ENCODE results near the genes SMCO1 and FBXO45.

- RRBS = no CpG with 5 or more reads among the region's 17 CpGs
CAGE:
- cytosol, long polyA plus RNA = no peak
- long polyA plus RNA = no peak
- nucleus, long polyA plus RNA = no peak
Observed at GRCh38 chr3:195970102-195970725, 61.9 kb upstream of the TNK2 start.

GRCh38 chr3:196054944-196055988 is 26.6 kb downstream of the TFRC start:
- RRBS = no CpG with 5 or more reads among the region's 19 CpGs
CAGE:
- cytosol, long polyA plus RNA = no peak
- long polyA plus RNA = no peak
- nucleus, long polyA plus RNA = no peak

GRCh38 chr3:196075012-196075450 is 6.9 kb downstream of the TFRC start:
- RRBS = no CpG with 5 or more reads among the region's 7 CpGs
CAGE:
- cytosol, long polyA plus RNA = no peak
- long polyA plus RNA = no peak
- nucleus, long polyA plus RNA = no peak

GRCh38 chr3:196135885-196136429 is 54.1 kb upstream of the TFRC start:
- RRBS = no CpG with 5 or more reads among the region's 7 CpGs
CAGE:
- cytosol, long polyA plus RNA = no peak
- long polyA plus RNA = no peak
- nucleus, long polyA plus RNA = no peak

DNA sequence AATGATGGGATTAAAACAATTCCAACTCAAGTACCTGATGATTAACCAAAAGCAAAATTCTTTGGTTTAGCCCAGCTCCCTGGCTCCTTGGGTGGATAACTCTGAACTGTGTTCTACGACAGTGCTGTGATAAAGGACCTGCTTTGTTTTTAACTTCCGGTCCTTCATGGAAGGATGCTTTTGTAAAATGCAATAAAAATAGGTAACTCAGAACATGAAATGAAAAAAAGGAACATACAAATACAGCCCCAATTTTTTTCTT is 4.7 kb upstream of the PCYT1A start:
- RRBS = no CpG with 5 or more reads among the region's 2 CpGs
CAGE:
- cytosol, long polyA plus RNA = no peak
- long polyA plus RNA = no peak
- nucleus, long polyA plus RNA = no peak

- RRBS = no CpG with 5 or more reads among the region's 9 CpGs
CAGE:
- cytosol, long polyA plus RNA = no peak
- long polyA plus RNA = no peak
- nucleus, long polyA plus RNA = no peak
Observed at GRCh38 chr3:196351664-196352419, 13.7 kb upstream of the TM4SF19 start.

- RRBS = no CpG with 5 or more reads among the region's 5 CpGs
CAGE:
- cytosol, long polyA plus RNA = no peak
- long polyA plus RNA = no peak
- nucleus, long polyA plus RNA = no peak
Observed at GRCh38 chr3:196355493-196356221, 17.5 kb upstream of the TM4SF19 start.

DNA sequence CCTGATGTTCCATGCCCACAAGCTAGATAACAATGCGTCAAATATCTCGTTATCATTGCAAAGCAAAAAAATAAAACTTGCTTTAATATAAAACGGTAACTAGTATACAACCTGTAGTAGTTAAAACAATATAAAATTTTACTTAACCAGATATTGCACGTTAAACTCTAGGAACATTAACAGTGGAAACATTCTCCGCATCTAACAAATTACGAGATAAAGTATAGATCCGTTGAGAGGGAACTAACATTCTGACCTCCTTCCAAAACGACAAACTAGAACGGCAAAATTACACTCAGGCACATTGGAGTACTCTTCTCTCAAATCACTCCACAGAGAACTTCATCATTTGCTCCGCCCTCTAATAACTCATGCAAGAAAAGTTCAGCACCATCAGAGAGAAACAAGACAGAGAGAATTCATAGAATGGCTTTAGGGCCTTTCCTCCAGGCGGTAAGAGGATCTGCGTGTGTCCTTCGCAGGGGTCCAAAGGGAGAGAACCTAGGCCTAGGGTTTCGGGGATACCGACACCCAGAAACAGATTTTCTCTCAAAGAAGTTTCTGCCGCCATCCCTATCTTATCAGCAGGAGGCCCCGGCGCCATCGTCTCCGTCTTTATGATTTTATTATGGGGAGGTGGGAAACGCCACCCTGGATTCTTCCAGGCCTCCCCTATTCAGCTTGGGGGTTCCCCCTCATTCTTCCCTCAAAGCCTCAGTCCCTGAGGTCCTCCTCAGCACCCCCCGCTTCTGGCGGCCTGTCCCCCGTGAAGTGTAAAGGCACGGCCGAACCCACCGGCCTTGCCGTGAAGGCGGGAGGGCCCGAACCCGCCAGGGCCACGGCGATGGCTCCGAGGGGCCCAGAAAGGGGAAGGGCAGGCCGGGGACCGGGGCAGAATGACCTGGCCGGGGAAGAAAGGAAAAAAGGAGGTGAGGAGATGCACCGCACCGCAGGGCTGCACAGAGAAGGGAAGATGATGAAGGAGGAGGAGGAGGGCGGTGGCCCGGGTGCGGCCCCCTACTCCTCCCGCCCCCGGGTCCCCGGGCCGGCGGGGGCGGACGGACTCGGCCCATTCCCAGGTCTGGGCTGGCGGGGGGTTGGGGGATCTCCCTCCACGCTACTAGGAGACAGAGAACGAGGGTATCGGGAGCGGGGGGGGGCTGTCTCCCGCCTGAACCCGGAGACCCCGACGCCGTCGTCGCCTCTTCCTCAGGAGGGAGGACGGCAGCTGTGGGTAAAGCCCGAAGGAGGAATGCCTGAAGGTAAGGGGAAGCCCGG is 799 bp downstream of the UBXN7 start:
- RRBS = 3% methylated on average over 18 of the region's 65 CpGs
CAGE:
- cytosol, long polyA plus RNA = no peak
- long polyA plus RNA = no peak
- nucleus, long polyA plus RNA = no peak

DNA sequence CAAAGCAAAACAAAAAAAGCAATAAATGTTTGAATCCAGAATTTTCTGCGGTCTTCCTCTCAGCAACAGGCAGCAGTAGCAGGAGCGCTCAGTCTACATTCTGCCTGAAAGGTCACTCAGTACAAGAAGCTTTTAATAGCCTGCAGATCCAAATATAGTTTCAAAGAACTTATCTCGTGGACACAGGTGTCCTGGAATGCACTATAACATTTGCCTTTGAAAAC is at the start of gene SMCO1:
SMCO1 (minus strand) TSS at position 106 of the 224 bp plus-strand sequence.
- RRBS = no CpG with 5 or more reads among the region's 3 CpGs
CAGE:
- cytosol, long polyA plus RNA = no peak
- long polyA plus RNA = no peak
- nucleus, long polyA plus RNA = no peak

GRCh38 chr3:196568446-196569698 is at the start of gene FBXO45:
Gene FBXO45, plus strand, starts transcription at chr3:196568660.
- RRBS = 1% methylated on average over 76 of the region's 125 CpGs
CAGE:
- cytosol, long polyA plus RNA = no peak
- long polyA plus RNA = no peak
- nucleus, long polyA plus RNA = no peak

DNA sequence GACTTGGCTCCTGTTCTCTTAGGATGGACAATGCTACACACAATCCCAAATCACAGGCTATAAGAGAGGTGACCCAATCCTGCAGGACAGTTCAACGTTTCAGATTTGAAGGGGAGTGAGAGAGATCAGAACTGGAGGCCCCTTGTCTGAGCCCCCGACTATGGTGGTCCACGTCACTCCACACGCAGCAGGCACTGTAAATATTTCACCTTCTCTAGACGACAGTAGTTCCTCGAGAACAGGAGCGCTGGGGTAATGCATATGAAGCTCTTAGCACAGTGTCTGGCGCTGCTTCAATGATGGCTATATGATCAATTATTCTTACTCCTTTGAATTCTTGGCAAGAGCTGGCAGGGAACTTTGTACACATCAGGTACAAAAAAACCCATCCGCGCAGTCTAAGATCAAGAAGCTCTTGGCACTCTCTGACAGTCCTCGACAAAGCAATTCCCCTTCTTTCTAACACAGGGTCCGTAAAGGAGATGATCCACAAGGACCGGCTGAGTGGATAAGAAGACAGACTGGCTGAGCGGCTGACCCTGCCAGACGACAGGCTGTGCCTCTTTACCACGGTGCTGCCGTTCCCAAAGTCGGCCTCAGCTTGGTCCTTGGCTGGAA is 562 bp upstream of the NRROS start:
- RRBS = no CpG with 5 or more reads among the region's 18 CpGs
CAGE:
- cytosol, long polyA plus RNA = no peak
- long polyA plus RNA = no peak
- nucleus, long polyA plus RNA = no peak

GRCh38 chr3:196927532-196928203 is 14.7 kb downstream of the NCBP2 start:
- RRBS = no CpG with 5 or more reads among the region's 4 CpGs
CAGE:
- cytosol, long polyA plus RNA = no peak
- long polyA plus RNA = no peak
- nucleus, long polyA plus RNA = no peak

GRCh38 chr3:196944008-196945194 is 1.9 kb downstream of the NCBP2AS2 start:
- RRBS = no CpG with 5 or more reads among the region's 22 CpGs
CAGE:
- cytosol, long polyA plus RNA = no peak
- long polyA plus RNA = no peak
- nucleus, long polyA plus RNA = no peak

- RRBS = no CpG with 5 or more reads among the region's 8 CpGs
CAGE:
- cytosol, long polyA plus RNA = no peak
- long polyA plus RNA = no peak
- nucleus, long polyA plus RNA = no peak
Observed at GRCh38 chr3:196962080-196962752, 6.4 kb downstream of the PIGZ start.

DNA sequence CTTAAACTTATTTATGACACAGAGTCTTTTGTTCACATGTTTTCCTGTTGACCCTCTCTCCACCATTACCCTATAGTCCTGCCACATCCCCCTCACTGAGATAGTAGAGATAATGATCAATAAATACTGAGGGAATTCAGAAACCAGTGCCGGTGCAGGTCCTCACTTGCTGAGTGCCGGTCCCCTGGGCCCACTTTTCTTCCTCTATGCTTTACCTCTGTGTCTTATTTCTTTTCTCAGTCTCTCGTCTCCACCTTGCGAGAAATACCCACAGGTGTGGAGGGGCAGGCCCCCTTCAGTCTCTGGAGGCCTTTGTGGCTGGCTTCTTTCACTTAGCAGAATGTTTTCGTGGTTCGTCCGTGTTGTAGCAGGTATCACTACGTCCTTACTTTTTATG is 5.9 kb downstream of the PIGZ start:
- RRBS = no CpG with 5 or more reads among the region's 8 CpGs
CAGE:
- cytosol, long polyA plus RNA = no peak
- long polyA plus RNA = no peak
- nucleus, long polyA plus RNA = no peak

GRCh38 chr3:196985297-196985812 is 16.7 kb upstream of the PIGZ start:
- RRBS = no CpG with 5 or more reads among the region's 6 CpGs
CAGE:
- cytosol, long polyA plus RNA = no peak
- long polyA plus RNA = no peak
- nucleus, long polyA plus RNA = no peak

DNA sequence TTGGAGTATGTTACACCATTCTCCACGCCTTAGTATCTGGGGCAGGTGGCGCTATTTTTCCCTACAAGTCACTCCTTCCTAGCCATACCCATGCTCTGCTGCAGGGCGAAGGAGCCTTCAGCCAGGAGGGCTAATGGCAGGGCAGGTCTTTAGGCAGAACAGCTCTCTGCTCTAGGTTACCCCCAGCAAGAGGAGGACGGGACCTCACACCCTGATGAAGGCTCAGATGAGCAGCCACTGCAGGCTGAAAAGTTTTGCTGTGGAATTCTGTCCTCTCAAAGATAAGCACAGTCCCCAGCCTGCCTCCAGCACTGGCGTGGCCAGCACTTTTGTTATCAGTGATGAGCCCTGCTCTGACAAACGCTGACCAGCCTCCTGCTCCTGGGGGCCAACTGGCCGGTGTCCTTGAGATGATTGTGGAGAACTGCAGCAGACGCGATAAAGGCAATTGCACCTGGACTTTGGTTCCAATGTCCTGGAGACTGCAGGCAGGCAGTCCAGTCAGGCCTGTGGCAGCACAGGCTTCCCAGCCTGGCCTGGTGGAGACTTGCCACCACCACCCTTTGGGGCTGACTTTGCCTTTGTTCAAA is 19.8 kb upstream of the PIGZ start:
- RRBS = no CpG with 5 or more reads among the region's 9 CpGs
CAGE:
- cytosol, long polyA plus RNA = no peak
- long polyA plus RNA = no peak
- nucleus, long polyA plus RNA = no peak

GRCh38 chr3:197004114-197004227 is 25.6 kb downstream of the MELTF start:
- RRBS = no CpG with 5 or more reads among the region's 3 CpGs
CAGE:
- cytosol, long polyA plus RNA = no peak
- long polyA plus RNA = no peak
- nucleus, long polyA plus RNA = no peak

DNA sequence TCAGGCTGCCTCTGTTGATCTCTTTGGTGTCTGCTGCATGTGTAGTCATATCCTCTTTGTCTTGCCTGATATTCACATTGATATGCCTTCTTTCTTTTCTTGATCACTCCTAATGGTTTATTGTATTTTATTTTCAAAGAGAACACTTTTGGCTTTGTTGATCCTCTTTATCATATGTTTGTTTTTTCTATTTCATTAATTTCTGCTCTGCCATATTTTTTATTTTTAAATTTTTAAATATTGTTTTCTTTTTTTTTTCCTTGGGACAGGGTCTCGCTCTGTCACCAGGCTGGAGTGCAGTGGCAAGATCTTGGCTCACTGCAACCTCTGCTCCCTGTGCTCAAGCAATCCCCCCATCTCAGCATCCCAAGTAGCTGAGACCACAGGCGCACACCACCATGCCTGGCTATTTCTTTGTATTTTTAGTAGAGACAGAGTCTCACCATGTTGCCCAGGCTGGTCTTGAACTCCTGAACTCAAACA is 28.2 kb upstream of the MELTF start:
- RRBS = no CpG with 5 or more reads among the region's 2 CpGs
CAGE:
- cytosol, long polyA plus RNA = no peak
- long polyA plus RNA = no peak
- nucleus, long polyA plus RNA = no peak

DNA sequence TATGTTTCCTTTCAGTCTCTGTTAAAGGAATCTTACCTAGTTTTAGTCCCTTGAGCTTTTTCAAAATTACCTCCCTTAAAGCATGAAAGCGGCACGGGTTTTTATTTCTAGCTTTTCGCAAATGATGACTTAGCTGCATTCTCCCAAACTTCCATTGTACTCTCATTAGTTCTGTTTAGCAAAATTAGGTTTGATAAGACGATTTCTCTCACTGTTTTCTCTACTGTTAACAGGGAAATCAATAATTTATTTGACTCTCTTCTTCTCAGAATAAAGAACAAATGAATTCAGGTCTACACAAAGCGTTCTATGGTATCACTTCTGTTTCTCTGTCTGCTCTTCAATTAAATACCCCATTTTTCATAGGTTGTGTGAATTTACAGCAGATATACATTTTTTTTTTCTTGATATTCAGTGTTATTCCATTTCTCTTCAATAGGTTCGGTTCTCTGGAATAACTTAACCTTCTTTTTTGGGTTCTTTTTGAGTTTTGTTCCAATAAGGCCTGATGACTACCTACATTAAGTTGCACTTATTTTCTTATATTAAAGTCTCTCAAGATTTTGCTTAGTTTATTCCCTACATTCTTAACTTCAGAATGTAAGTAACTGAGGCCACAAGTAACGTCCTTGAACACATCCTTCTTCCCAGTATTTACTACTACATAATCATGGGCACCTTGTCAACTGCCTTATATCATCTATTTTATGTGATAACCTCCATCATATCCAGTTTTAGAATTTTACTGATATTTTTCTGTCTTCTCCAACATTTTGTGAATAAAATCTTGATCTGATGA is 44.0 kb upstream of the MELTF start:
- RRBS = no CpG with 5 or more reads among the region's 7 CpGs
CAGE:
- cytosol, long polyA plus RNA = no peak
- long polyA plus RNA = no peak
- nucleus, long polyA plus RNA = start-site peak on the minus strand centred at position 619 of the sequence, 531 bp wide, 18 and 40 reads in 2 replicates